Sciatic nerve (tissue), 1 donor: ENCODE measurements around the genes NDUFB3, CASP10 and TRAK2.

GRCh38 chr2:200452873-200453337 is 57.0 kb downstream of the KCTD18 start:
- PRO-cap: no peak

DNA sequence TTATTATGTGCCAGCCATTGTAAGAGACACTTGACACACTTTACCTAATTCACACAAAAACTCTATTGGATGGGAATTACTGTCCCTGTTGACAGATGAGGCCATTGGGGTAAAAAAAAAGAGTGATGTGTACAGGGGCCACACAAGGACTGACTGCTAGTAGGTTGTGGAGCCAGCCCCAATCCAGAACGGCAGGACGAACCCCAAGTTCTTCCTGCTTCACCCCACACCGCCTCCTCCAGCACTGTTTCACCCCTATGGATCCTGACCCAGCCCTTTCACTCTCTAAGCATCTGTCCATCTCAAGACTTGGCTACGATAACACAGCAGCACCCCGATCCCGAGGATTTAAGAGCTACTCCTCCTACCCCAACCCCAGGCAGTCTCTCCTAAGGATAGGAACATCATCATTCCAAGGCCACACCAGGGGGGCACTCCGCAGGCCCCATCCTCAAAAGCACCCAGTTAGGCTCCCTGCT is 739 bp downstream of the KCTD18 start:
- PRO-cap: no peak

DNA sequence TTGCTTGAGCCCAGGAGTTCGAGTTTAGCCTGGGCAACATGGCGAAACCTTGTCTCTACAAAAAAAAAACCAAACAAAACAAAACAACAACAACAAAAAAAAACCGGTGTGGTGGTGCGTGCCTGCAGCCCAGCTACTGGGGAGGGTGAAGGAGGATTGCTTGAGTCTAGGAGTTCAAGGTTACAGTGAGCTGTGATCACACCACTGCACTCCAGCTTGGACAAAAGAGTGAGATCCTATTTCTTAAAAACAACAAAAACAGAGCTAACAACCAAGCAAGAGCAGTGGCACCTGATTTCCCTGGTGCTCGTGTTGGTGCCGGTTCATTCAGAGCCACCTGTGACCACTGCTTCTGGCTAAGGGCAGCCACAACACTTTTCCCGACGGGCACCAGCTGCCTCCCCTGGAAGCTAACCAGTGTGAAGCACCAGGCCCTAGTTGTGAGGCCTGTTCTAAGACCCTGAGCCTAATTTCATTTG is 1.3 kb downstream of the AOX1 start:
- PRO-cap: no peak

- PRO-cap: no peak
Measured at GRCh38 chr2:200589810-200590562, 4.2 kb downstream of the AOX1 start.

- PRO-cap: no peak
Measured at GRCh38 chr2:200614172-200614847, 28.5 kb downstream of the AOX1 start.

DNA sequence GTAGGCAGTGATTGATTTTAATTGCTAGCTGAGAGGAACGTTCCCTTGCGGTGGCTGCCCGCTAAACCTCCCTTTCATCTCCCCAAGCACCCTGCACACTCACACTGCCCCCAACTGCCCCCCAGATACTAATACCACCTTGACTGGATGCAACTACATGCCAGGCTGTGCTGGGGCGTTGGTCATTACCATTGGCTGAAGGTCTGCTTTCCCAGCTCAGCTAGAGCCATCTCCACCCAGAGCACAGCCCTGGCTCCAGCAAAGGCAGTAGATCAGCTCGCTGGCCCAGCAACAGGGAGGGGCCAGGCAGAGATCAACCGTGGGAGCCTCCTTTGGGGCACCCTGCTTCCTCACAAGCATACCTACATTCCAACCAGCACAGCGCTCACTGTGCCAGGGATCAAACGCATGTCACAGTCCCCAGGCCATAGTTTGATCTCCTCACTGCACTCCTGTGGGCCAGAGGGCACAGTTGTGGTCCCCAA is 70.3 kb upstream of the BZW1 start:
- PRO-cap: no peak

DNA sequence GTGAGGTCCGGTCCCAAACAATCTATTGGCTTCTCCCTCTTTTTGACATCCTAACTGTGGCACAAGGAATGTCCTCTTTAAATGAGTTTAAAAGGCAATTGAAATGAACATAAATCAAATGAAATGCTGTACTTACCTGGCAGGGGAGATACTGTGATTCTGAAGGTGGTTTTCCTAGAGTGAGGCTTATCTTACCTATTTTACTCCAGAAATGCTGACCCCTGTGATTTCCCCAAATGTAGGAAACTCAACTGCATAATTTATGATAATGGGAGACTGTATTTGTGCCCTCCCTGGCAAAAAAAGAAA is 36.3 kb upstream of the BZW1 start:
- PRO-cap: unidirectional peak, plus-strand start at position 129 of the sequence

GRCh38 chr2:200853379-200853607 is 11.2 kb downstream of the CLK1 start:
- PRO-cap: no peak

- PRO-cap: bidirectional peak, plus-strand start at chr2:201072002, minus-strand start at chr2:201071662
Measured at GRCh38 chr2:201071475-201072416, at the start of gene NDUFB3. NDUFB3 (plus strand) TSS chr2:201072001.

- PRO-cap: unidirectional peak, plus-strand start at chr2:201182898
Measured at GRCh38 chr2:201182654-201183841, at the start of gene CASP10. CASP10 (plus strand) TSS chr2:201183141.

DNA sequence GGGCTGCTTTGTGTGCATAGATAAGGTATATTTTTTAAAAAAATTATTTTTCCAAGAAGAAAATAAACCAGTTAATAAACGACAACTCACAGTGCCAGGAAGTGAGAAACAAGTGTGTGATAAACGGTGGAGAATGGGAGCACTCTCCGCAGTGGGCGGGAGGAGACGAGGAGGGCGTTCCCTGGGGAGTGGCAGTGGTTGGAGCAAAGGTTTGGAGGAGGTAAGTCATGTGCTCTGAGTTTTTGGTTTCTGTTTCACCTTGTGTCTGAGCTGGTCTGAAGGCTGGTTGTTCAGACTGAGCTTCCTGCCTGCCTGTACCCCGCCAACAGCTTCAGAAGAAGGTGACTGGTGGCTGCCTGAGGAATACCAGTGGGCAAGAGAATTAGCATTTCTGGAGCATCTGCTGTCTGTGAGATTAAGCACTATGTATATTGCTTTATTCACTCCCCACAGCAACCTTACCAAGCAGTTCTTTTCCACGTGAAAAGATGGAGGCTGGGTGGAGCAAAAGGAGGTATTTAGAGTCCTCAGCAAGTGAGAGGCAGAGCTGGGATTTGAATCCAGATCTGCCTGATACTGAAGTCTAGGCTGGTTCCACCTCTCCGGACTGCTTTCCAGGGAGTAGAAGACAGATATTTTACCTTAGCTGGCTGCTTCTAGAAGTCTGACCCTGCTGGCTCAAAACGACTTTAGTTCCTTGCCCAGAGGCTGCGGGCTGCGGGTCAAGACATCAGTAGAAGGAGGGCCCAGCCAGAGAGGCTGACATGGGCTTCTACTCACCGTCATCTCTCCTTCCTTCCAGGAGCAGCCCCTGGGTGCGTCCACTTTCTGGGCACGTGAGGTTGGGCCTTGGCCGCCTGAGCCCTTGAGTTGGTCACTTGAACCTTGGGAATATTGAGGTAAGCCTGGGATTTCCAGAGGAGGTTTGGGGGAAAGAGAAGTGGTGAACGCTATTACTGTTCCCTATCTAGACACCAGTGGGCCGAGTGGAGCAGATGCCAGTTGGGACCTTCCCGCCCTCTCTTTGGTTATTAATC is 26.8 kb upstream of the CASP8 start:
- PRO-cap: bidirectional peak, plus-strand start at position 257 of the sequence, minus-strand start at position 114 of the sequence

DNA sequence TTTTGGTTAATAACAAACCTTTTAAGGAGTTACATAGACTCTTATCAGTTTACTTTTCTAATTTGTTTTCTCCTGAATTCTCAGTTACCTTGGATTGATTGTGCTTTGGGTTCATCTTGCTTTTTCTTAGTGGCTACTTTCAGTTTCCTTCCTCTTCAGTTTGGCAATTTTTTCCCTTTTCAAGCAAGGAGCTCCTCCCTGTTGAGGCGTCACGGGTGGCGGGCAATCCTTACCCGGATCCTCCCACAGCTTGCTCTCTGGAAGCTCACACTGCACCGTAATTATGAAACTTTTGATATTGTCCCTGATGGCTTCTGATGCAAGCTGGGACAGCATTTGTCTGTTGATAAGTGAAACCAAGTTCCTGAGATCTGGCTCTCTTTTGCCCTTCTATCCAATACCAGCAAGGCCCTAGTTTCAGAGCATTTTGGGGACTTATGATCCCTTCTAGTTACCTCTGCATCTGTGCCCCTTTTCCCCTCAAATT is 20.8 kb upstream of the CASP8 start:
- PRO-cap: bidirectional peak, plus-strand start at position 295 of the sequence, minus-strand start at position 128 of the sequence

- PRO-cap: no peak
Measured at GRCh38 chr2:201254123-201255055, 5.9 kb upstream of the CASP8 start.

DNA sequence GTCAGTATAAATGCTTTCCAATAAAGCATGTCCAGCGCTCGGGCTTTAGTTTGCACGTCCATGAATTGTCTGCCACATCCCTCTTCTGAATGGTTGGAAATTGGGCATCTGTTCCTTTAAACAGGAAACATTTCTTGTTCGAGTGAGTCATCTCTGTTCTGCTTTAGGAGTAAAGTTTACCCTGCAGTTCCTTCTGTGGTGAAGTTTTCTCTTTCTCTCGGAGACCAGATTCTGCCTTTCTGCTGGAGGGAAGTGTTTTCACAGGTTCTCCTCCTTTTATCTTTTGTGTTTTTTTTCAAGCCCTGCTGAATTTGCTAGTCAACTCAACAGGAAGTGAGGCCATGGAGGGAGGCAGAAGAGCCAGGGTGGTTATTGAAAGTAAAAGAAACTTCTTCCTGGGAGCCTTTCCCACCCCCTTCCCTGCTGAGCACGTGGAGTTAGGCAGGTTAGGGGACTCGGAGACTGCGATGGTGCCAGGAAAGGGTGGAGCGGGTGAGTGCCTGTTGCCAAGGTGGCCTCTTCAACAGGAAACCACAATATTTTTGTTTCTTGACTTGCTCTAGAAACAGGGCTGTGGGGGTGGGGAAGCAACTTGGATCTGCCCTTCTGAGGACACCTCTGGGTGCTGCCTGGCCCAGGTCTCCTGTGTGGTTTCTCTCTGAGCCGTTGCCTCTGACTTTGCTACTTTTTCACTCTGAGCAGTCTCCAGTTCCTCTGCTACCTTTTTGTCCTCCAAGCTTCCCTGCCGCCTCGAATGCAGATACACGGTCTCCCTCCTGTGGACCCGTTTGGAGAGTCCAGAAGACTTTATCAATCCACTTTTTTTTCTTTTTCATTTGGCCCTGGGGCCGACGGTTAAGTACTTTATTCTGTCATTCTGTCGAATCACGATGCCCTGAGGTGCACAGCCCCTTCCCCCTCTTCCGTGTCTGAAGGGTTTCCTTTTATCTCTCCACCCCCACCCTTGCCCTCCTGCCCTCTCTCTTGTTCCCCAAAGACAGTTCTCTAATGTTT is 2.1 kb upstream of the CASP8 start:
- PRO-cap: bidirectional peak, plus-strand start at position 221 of the sequence, minus-strand start at position 87 of the sequence; bidirectional peak, plus-strand start at position 590 of the sequence, minus-strand start at position 422 of the sequence; bidirectional peak, plus-strand start at position 728 of the sequence, minus-strand start at position 696 of the sequence

- PRO-cap: no peak
Measured at GRCh38 chr2:201266347-201267145, 6.2 kb downstream of the CASP8 start.

- PRO-cap: no peak
Measured at GRCh38 chr2:201413965-201414476, 37.2 kb downstream of the TRAK2 start.

GRCh38 chr2:201450680-201451827 is at the start of gene TRAK2:
TRAK2 (minus strand) TSS chr2:201451458.
- PRO-cap: unidirectional peak, plus-strand start at chr2:201451108; bidirectional peak, plus-strand start at chr2:201451740, minus-strand start at chr2:201451475

- PRO-cap: no peak
Measured at GRCh38 chr2:201465744-201466163, 14.2 kb downstream of the STRADB start.

- PRO-cap: no peak
Measured at GRCh38 chr2:201698199-201698502, 293 bp downstream of the MPP4 start.

- PRO-cap: no peak
Measured at GRCh38 chr2:201723170-201723677, 24.8 kb upstream of the MPP4 start.